ENCODE measurements around a stretch of chr6.

- RRBS: no CpG with 5 or more reads among the region's 1 CpG
Observed at GRCh38 chr6:3331551-3331846, 72.8 kb downstream of the PSMG4 start.

DNA sequence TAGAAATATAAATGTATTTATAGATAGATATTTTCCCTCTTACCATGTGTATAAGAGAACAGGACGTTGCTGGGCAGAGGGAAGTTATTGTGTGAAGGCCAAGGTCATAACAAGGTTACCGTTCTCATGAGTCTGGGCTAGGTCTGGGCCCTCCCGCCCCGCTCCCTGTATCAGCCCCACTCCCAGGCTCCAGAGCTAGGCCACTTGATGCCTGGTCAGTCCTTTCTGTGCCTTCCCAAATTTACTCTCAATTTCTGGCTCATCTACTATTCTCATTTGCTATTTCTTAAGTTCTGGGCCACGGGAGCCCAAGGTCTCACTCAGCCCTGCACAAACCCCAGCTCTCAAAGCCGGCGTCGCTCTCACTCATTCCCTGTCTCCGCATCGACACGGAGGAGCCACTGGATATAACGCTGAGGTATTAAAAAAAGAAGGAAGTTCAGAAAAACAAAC is 96.7 kb downstream of the PSMG4 start:
- RRBS: no CpG with 5 or more reads among the region's 12 CpGs

GRCh38 chr6:3398252-3398797 is 58.5 kb downstream of the SLC22A23 start:
- RRBS: no CpG with 5 or more reads among the region's 6 CpGs

- RRBS: no CpG with 5 or more reads among the region's 4 CpGs
Observed at GRCh38 chr6:3414798-3415004, 42.1 kb downstream of the SLC22A23 start.

DNA sequence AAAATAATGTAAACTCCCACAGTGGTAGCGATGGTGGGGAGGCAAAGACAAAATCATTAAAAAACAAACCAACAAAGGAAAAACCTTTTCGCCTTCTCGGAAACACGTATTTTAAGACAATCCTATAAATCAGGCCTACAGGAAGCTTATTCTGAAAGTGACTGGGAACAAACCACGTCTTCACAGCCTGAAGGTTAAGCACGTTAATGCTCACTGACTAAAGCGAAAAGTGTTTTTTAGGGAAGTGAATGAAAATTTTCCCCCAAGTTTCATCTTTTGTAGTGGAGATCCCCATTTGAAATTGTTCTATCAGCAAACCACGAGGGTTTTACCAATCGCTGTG is 35.2 kb downstream of the SLC22A23 start:
- RRBS: no CpG with 5 or more reads among the region's 9 CpGs

DNA sequence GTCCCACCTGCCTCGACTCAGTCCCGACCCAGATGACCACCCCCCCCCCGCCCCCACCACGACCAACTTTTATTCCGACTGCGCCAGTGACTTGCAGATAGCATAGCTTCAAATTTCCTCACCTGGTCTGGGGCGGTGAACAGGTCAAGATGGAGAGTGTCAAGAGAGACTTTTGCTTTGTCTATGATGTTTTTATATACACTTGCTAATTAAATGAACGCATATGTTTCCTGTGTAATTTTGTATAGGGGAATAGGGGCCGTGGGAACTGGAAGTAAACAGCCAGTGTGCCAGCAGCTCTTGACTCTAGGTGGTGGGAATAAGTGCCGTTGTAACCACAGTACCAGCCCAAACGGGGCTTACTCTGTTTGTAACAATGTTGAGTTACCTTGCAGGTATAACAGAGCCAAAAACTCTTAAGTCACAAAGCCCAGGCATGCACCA is 1.3 kb upstream of the PXDC1 start:
- RRBS: no CpG with 5 or more reads among the region's 11 CpGs

DNA sequence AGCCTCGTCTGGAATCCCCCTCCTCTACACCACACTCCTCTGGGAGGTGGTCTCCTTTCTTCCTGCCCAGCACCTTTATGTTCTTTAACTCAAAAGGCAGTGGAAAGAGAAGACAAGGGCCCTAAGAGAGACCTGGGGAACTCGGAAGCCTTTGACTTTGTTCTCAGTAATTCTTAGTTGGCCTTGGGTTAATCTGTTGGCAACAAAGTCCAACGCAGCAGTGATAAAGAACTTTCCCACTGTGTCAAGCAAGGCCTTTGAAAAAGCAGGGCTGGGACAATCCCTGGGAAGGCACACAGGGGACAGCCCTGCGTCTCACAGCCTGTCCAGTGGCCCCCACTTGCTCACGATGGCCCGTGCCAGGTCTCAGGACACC is 42.9 kb upstream of the FAM50B start:
- RRBS: no CpG with 5 or more reads among the region's 6 CpGs

DNA sequence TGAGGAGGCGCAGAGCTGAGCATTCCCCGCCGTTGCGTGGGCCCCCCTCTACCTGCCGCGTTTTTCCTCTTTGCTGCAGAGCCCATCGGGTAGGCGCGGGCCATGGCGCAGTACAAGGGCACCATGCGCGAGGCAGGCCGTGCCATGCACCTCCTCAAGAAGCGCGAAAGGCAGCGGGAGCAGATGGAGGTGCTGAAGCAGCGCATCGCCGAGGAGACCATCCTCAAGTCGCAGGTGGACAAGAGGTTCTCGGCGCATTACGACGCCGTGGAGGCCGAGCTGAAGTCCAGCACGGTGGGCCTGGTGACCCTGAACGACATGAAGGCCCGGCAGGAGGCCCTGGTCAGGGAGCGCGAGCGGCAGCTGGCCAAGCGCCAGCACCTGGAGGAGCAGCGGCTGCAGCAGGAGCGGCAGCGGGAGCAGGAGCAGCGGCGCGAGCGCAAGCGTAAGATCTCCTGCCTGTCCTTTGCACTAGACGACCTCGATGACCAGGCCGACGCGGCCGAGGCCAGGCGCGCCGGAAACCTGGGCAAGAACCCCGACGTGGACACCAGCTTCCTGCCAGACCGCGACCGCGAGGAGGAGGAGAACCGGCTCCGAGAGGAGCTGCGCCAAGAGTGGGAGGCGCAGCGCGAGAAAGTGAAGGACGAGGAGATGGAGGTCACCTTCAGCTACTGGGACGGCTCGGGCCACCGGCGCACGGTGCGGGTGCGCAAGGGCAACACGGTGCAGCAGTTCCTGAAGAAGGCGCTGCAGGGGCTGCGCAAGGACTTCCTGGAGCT is 728 bp downstream of the FAM50B start:
- RRBS: 96% methylated on average over 20 of the region's 73 CpGs

DNA sequence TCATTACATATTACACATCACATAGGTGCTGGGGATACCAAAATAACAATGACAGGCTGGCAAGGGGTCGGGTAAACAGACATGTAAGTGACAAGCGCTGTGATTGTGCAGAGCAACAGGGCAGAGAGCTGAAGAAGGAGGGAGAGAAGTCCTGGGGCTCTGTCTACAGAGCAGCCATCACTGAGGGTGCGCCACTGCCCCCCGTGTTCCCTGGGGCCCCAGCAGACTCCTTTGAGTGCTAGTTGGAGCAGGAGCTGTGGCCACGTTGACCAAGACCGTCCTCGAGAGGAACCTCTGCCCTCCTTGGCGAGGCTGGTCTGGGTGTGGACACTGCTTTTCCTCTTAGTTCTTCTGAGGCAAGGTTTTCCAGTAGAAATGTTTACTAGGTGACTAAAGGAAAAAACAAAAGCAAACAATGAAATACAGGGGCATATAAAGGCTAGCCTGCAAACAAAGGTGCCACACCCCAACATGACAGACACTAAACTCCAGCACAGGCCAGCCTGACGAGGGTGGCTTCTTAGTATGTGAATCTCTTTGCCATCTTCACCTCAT is 38.9 kb downstream of the FAM50B start:
- RRBS: no CpG with 5 or more reads among the region's 9 CpGs

- RRBS: no CpG with 5 or more reads among the region's 12 CpGs
Observed at GRCh38 chr6:3900032-3900679, 51.0 kb downstream of the FAM50B start.

- RRBS: no CpG with 5 or more reads among the region's 2 CpGs
Observed at GRCh38 chr6:3913877-3914143, 64.6 kb downstream of the FAM50B start.

GRCh38 chr6:4019012-4019364 is 2.1 kb upstream of the PRPF4B start:
- RRBS: no CpG with 5 or more reads among the region's 5 CpGs

DNA sequence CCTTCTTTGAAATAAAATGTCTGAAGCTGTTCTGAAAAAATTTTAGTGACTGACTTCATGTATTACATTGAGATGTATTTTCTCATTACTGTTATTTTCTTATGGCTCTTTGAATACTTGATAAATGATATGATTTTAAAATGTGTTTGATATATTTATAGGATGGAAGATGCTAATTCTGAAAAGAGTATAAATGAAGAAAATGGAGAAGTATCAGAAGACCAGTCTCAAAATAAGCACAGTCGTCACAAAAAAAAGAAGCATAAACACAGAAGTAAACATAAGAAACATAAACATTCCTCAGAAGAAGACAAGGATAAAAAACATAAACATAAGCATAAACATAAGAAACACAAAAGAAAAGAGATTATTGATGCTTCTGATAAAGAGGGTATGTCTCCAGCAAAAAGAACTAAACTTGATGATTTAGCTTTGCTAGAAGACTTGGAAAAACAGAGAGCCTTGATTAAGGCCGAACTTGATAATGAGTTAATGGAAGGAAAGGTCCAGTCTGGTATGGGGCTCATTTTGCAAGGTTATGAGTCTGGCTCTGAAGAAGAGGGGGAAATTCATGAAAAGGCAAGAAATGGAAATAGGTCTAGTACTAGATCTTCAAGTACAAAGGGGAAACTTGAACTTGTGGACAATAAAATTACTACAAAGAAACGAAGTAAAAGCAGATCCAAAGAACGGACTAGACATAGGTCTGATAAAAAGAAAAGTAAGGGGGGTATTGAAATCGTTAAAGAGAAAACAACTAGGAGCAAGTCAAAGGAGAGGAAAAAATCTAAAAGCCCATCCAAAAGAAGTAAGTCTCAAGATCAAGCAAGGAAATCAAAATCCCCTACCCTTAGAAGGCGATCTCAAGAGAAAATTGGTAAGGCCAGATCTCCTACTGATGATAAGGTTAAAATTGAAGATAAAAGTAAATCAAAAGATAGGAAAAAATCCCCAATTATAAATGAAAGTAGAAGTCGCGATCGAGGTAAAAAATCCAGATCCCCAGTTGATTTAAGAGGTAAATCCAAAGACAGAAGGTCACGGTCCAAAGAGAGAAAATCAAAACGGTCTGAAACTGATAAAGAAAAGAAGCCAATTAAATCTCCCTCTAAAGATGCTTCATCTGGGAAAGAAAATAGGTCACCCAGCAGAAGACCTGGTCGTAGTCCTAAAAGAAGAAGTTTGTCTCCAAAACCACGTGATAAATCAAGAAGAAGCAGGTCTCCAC is 10.7 kb downstream of the PRPF4B start:
- RRBS: no CpG with 5 or more reads among the region's 13 CpGs

- RRBS: no CpG with 5 or more reads among the region's 3 CpGs
Observed at GRCh38 chr6:4109553-4110022, 25.8 kb downstream of the ECI2 start.

- RRBS: no CpG with 5 or more reads among the region's 4 CpGs
Observed at GRCh38 chr6:4190748-4191045, 55.3 kb upstream of the ECI2 start.

GRCh38 chr6:4334516-4334982 is 199.2 kb upstream of the ECI2 start:
- RRBS: no CpG with 5 or more reads among the region's 13 CpGs

DNA sequence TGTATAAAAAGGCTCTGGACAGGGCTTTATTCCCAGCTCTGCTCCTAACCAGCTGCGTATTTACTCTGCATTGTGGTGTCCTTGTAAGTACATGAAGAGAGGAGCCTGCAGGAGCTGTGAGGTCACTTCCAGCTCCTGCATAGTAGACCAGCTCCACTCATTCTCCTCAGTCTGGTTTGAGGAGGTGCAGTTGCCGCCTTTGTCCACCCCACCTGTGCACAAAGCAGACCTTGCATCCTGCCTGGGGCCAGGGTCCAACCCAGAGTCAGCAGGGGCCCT is 211.1 kb upstream of the CDYL start:
- RRBS: no CpG with 5 or more reads among the region's 2 CpGs

GRCh38 chr6:4660932-4661318 is 115.3 kb upstream of the CDYL start:
- RRBS: no CpG with 5 or more reads among the region's 9 CpGs

- RRBS: 98% methylated on average over 3 of the region's 16 CpGs
Observed at GRCh38 chr6:5067976-5068731, 17.0 kb upstream of the PPP1R3G start.

DNA sequence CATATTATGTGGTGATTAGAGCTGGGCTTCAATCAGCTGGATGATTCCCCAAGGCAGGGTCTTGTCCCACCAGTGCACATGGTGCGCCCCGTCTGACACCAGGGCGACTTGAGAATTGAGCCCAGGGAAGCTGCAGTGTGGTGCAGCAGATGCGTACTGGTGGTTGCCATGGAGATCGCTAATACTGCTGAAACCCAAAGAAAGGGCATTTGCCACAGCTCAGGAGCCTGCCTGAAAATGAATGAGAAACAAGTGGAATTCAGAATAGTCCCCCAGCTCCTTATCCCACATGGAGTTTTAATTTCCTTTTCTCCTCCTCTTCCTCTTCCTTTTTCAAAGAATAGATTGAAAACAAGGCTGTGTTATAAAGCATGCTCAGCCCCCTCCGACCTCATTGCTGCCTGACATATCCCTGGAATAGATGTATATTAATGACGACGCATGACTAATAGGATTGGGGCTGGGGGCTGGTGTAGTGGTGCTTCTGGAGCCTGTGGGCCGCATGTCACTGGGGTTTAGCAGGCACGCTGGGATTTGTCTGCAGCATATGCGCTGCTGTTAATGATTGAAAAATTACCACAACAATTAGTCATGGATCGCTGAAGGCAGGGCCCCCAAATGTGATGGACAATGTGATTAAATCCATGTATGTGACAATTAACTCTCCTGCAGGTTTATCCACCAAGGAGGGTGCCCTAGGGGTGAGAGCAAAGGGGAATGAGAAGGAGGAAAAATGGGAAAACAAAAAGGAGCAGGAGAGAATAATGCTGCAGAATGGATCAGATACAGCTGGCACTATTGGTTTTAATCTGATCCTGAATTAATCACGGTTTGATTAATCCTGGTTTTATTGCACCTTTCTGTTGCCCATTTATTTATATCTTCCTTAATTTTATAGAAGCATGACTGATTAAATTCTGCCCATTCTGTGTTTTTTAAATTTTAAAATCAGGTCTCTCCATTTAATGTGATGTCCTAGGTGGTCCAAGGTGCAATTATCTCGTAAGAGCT is 210.7 kb downstream of the FARS2 start:
- RRBS: no CpG with 5 or more reads among the region's 14 CpGs